Mesenchymal stem cell of Wharton's jelly (primary cell): ENCODE measurements around a stretch of chr15.

GRCh38 chr15:50066322-50066637 is 52.8 kb downstream of the ATP8B4 start:
- CAGE, long polyA plus RNA, result no peak

DNA sequence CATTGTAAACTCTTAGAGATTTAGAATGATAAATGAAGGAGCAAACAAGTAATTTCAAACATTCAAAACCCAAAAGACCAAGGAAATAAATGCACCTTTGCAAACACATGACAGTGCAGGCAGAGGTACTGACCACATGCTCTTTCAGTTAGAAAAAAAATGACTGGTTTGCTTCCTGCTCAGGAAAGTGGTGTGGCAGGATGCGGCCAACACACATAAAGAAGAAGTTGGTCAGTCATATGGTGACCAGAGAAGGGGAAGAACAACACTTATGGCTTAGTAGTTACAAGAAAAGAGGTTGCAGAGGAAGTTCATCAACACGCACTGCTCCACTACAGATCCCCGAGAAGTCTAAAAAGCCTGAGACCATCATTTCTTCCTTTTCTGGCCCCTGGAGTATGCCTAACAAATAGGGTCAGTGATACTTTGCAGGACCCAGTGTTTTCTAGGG is 11.4 kb downstream of the ATP8B4 start:
- CAGE, long polyA plus RNA, result no peak

DNA sequence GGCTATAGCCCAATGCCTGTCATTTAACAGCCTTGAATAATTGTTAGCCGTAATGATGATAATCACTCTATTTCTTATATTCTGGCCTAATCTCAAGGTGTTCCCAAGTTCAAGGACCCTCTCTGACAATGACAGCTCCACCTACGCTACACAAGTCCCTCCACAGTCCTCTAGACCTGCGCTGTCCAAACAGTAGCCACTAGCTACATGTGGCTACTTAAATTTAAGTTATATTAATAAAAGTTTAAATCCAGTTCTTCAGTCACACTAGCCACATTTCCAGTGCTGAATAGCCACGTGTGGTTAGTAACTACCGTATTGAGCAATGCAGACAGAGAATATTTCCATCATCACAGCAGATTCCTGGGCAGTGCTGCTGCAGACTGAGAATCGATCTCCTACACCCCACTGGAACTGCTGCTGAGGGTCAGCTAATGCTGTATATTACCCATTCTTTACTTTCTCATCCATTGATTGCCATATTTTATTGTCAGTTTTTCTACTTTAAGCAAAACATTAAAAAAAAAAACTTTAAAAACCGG is 41.0 kb downstream of the HDC start:
- CAGE, long polyA plus RNA, result no peak

GRCh38 chr15:50423224-50423712 is 937 bp upstream of the USP8 start:
- CAGE, long polyA plus RNA, result no peak

DNA sequence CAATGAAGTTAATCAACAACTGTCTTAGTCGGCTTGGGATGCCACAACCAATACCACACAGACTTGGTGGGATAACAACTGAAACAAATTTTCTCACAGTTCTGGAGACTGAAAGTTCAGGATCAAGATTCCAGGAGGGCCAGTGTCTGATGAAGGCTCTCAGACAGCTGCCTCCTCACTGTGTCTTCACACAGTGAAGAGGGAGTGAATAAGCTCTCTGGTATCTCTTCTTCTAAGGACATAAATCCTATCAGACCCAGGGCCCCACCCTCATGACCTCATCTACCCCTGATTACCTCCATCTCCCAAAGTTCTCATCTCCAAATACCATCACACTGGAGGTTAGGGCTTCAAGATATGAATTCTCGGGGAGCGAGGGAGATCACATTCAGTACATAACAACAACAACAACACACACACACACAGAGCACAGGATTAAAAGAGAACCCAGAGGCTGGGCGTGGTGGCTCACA is 9.6 kb downstream of the TRPM7 start:
- CAGE, long polyA plus RNA, result no peak

DNA sequence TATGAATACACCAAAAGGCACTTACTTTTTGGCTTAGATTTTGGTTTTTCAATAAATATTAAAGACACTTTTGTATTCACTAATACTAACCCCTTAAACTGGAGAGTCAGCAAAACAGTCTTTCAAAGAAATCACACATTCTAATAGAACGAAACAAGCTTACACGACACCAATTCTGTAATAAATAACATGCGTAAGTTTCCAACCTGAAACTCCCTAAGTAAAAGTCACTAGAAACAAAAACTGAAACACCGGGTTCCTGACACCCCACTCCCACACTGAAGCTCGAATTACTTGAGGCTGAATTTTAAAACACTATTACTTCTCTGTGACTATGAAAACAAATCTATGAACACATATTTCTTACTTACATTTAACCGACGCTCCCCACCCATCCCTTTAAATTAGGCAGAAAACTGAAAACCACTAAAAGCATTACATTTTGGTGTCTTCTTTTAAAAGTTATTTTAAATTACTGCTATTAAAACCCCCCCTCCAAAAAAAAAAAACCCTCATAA is 1.0 kb downstream of the SPPL2A start:
- CAGE, long polyA plus RNA, result no peak

DNA sequence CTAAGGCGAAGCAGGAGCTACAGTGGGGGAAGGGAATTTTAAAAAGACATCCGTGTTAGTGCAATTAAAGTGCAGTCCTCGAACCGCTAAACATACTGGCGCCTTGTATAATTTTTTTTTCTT is 694 bp downstream of the SPPL2A start:
- CAGE, long polyA plus RNA, result no peak

GRCh38 chr15:50889704-50890117 is 18.8 kb upstream of the AP4E1 start:
- CAGE, long polyA plus RNA, result no peak

DNA sequence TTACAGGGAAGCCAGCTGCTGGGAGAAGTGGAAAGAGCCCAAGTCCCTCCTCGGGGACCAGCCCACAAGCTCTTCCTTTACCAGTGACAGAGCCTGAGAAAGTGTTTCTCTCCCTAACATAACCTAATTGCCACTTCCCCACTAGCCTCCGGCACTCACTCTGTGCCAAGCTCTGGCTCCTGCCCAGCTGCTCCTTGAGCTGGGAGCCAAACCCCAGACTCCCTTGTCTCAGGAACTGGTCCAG is 42.9 kb downstream of the TNFAIP8L3 start:
- CAGE, long polyA plus RNA, result no peak

GRCh38 chr15:51577061-51577401 is 45.5 kb downstream of the DMXL2 start:
- CAGE, long polyA plus RNA, result no peak

DNA sequence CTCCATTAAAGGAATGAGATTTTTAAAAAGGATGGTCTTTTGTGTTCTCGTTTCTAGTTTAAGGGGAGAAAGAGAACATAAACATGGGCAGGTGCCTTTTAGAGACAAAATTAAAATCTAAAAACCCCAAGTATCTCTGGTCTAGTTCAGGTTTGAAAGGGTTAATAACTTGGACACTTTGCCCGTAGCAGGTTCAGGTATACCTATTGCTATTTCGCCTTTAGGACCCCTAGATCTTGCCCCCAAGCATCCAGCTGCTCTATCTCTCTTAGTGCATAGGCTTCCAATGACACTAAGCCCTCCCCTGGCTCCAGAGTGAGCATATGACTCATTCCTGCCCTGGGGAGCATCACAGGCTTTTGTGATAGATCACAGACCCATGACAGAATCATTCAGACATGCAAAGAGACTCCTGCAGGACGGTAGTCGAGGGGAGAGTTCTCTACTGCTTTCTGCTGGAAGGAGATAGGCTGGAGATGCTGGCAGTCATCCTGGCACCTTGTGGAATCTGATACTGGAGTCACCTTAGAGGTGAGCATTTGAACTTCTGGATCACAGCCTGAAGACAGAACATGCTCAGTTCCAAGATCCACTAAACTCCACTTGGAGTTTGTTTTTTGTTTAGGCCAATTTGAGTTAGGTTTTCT is 11.2 kb downstream of the LYSMD2 start:
- CAGE, long polyA plus RNA, result no peak

DNA sequence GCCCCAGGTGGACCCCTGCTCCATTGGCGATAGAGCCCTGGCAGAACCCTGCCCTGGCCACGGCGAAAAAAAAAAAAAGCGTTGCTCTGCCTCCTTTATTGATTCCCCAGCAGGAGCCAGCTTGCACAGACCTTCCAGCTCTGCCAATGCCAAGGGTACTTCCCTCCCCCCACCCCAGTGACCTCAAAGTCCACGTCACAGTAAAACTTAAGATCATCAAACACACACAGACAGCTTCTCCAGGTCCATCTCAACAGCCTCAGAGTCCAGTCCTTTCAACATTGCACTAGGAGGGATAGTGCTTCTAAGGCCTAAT is 478 bp upstream of the LYSMD2 start:
- CAGE, long polyA plus RNA, result no peak

- CAGE, long polyA plus RNA, result no peak
Measured at GRCh38 chr15:51849705-51850319, 20.4 kb downstream of the TMOD3 start.

- CAGE, long polyA plus RNA, result no peak
Measured at GRCh38 chr15:51907347-51907605, 64.3 kb downstream of the LEO1 start.

DNA sequence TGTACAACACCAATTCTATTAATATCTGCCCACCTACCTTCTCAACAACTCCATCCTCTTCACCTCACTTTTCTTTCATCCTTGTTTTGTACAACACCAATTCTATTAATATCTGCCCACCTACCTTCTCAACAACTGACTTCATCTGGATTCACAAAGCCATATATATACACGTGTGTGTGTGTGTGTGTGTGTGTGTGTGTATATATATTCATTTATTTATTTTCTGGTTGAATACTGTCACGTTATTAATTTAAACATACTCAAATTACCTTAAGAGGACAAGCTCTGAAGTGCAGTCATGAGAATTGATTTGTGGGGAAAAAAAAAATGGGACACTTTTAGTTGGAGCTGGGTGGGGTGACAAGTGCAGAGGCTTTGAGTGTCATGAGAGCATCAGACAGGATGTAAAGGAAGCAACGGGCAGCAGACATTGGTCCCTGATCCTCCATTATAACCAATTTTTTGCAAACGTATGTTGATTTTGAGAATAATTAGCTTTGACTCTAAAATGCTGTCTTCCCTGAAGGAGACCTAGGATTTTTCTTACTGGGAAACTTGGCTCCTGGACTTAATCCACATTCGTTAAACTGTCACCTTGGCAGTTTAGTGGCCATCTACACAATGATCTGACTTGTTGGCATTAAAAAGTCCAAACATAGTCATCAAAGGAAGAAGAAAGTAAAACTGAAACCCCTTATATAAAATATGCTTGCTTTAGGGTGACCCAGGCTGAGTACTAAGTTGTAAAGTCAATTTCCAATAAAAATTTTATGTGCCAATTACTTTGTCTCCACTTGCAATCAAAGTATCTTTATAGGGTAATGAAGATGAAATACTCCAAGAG is 45.8 kb downstream of the BCL2L10 start:
- CAGE, long polyA plus RNA, result no peak

DNA sequence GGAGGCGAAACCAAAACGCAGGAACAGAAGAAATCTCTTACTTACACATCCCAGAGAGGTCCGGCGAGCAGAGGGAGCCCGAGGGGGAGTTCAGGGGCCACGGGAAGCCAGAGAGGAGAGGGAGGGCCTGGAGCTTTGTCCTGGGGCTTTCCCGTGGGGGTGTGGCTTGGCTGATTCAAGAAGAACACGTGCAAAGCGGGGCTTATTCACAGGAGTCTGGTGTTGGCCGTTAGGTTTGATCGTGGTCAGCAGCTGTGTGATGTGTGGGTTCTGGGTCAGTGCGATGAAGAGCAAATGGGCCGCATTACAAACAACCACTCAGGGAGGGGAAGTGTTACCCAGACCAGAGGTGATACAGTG is 12.2 kb downstream of the BCL2L10 start:
- CAGE, long polyA plus RNA, result no peak

GRCh38 chr15:52239494-52240222 is 48.5 kb upstream of the GNB5 start:
- CAGE, long polyA plus RNA, result no peak

DNA sequence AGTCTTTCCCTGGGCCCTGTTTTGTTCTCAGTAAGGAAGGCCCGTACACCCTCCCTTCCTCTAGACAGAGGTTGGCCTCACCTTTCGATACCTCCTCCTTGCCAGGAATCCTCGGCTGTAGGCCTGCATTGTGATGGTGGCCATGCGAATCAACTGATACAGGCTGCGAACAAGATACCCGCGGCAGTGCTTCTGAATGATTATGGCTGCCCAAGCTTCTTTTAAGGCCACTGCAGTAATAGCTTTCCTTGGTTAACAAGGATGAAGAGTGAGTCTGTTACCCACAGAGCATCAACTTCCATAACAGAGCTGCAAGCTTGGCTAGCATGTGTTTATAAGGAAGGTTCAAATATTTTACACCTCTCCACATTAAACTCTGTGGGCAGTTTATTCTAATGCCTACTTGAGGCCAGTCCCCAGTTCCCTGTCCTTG is 50.8 kb upstream of the GNB5 start:
- CAGE, long polyA plus RNA, result no peak

GRCh38 chr15:52261470-52262323 is 33.9 kb downstream of the MYO5C start:
- CAGE, long polyA plus RNA, result no peak

- CAGE, long polyA plus RNA, result no peak
Measured at GRCh38 chr15:52310715-52311342, 15.2 kb upstream of the MYO5C start.